Glomerular endothelial cell (primary cell): ENCODE results near the genes MED10, UBE2QL1 and CFAP90.

- RAMPAGE, long total RNA: start-site peak on the minus strand at chr5:6378487-6378557, 407 and 137 reads in 2 replicates
Observed at GRCh38 chr5:6377848-6378878, at the start of gene MED10. Gene MED10 (minus strand): TSS chr5:6378547.

DNA sequence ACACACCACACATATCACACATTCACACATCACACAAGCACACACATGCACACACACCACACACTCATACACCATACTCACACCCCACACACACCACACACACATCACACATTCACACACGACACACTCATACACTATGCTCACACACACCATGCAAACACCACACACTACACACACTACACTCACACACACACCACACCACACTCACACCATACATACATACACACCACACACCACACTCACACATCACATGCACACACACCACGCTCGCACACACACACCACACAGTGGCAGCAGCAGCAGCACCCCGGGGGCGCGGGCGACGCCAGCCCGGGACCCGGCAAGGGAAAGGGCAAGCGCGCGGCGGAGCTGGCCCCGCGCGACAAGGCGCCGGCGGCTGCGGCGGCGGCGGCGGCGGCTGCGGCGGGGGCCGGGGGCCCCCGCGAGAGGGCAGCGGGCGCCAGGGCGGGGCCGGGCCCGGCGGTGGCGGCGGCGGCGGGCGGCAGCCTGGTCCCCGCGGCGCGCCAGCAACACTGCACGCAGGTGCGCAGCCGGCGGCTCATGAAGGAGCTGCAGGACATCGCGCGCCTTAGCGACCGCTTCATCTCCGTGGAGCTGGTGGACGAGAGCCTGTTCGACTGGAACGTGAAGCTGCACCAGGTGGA, at the start of gene UBE2QL1:
UBE2QL1 (plus strand) TSS at position 527 of the 665 bp plus-strand sequence.
- RAMPAGE, long total RNA: no peak

DNA sequence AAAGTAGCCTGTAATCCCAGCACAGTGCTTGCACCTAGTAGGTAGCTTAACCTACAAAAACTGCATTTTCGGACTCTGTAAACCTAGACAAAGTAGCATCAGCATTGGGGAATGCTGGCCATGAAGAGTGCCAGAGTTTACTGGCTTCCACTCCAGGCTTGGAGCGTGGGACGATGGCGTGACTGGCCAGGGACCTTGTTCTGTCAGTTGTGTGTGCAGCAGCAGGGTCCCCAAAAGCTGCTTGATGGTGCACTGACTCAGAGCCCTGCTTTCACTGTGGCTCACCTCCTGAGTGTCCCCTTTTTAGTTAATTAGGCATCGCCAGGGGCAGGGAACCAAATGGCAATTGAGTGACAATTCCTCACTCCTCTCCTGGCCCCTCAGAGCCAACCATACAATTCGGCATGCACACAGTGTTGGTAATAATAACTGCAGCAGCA, 4.0 kb downstream of the UBE2QL1 start:
- RAMPAGE, long total RNA: no peak

GRCh38 chr5:6485563-6485975, 36.9 kb downstream of the UBE2QL1 start:
- RAMPAGE, long total RNA: no peak

DNA sequence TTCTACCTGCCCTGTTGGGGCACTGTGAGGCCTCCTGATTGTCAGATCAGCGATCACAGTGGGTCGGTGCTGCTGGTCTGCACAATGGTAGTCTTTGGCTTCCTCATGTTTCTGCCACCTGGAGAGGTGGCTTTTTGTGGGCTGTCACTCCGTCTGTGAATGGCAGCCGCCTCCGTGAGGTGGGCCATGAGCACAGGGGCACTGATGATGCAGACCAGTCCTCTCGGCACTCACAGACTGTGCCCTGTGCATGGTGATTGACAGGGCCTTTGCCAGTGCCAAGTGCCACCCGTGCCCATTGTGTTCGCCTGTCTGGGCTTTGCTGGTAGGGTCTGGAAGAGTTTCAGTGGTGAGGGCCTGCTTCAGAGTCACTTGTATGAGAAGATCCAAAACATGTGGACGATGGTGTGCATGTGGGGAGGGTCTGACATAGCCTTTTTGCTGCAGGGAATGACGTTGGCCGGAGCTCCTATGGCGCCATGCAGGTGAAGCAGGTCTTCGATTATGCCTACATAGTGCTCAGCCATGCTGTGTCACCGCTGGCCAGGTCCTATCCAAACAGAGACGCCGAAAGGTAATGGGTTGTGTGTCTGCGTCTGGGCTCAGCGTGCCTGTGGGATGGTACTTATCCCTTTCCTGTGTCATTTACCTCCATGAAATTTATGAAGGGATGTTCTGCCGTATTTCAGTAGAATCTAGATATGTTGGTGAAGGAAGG, 34.9 kb downstream of the TENT4A start:
- RAMPAGE, long total RNA: no peak

GRCh38 chr5:6754527-6755354, 41.5 kb downstream of the TENT4A start:
- RAMPAGE, long total RNA: no peak

- RAMPAGE, long total RNA: no peak
Observed at GRCh38 chr5:6765511-6766134, 52.4 kb downstream of the TENT4A start.

- RAMPAGE, long total RNA: no peak
Observed at GRCh38 chr5:7170885-7171252, 225.1 kb upstream of the ADCY2 start.

DNA sequence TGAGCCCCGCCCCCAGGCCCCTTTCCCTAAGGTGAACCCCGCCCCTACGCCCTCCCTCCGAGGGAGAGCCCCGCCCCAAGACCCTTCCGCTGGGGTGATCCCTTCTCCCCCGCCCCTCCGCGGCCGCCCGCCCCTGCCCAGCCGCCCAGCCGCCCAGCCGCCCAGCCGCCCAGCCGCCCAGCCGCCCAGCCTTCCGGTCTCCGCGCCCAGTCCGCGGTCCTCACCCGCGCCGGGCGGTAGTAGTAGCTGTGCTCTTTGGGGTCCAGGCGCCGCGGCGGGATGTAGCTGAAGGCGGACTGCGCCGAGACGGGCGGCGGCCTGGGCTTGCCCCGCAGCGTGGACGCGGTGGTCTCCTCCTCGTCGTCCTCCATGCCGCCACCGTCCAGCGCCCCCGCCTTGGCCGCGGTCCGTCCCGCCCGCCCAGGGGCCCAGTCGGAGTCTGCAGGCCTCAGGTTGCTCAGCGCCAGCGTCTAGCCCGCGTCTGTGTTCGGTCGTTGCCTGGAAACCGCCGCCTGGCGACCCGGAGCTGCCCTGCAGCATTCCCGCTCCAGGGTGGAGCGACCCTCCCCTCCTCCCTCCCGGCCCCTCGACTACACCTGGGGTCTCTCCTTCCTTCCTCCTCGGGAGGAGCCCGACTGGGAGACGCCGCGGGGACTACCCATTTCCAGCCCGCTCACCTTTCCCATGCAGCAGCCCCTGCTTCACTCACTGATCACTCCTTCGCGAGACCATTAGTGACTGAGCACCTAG, at the start of gene CFAP90:
CFAP90 (minus strand) TSS at position 483 of the 750 bp plus-strand sequence.
- RAMPAGE, long total RNA: no peak

GRCh38 chr5:8457293-8457861, 588.4 kb downstream of the MTRR start:
- RAMPAGE, long total RNA: no peak

GRCh38 chr5:8843543-8844238, 702.2 kb downstream of the SEMA5A start:
- RAMPAGE, long total RNA: no peak

- RAMPAGE, long total RNA: no peak
Observed at GRCh38 chr5:9337977-9338381, 207.9 kb downstream of the SEMA5A start.

DNA sequence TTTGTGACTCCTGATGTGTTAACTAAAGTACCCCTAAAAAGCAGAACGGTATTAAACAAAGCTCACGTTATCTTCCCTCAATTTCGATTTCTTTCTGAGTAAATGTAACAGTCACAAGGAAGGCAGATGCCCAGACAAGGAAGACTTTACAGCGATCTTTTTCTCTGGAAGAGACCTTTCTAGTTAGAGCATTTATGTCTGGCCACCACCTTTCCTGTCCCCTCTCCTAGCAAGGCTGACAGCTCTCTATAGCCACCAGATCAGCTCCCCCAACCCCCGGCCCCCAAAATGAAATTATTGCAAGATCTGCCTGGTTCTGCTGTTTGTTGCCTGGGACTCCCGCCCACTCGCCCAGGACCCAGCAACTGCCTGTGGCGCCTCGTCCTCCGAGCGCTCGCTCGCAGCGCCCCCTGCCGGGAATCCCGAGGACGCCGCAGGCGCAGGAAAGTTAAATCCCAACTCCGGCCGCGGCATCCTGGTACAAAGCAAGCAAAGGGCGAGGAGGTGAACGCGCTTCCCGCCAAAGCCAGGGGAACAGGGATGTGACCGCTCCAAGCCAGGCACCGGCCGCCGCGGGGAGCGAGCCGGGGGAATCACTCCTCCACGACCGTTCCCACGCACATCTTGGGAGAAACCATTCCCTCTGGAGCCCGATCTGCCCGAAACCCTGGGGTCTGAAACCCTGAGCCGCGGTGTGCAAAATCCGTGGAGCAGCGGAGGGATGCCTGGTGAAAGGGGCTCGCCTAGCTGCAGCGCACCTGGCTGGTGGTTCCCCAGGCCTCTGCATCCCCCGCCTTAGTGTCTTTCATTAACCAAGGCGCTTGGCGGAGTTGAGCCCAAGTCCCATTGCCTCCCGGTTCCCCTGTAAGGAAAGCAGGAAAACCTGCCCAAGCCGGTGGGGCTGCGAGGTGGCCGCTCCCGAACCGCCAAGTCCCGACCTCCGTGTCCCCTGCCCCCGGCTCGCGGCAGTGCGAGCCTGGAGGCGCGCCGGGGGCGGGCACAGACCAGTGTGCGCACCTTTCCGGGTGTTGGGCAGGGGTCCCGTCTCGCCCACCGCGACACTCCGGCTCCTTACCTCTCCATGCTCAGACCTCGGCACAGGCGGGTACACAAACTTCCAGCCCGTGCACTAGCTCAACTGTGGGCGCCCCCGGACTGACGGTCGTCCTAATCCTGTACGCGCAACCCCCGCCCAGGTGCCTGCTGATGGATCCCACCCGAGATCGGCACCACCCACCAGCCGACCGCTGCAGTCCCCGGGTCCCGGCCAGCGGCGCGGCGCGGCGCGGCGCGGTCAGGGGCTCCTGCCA, 1.2 kb downstream of the SEMA5A start:
- RAMPAGE, long total RNA: no peak

DNA sequence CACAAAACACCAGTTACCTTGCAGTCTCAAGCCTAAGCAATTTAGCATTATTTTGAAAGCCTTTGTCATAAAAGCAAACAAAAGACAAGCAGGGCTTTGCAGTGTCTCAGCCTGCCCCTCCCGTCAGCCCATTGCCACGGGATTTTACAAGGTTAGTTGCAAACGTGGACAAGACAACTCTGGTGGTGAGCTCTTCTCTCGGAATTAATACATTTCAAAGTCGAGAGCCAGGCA, 190.3 kb downstream of the ATPSCKMT start:
- RAMPAGE, long total RNA: no peak

GRCh38 chr5:10118191-10118526, 131.5 kb downstream of the ATPSCKMT start:
- RAMPAGE, long total RNA: no peak

- RAMPAGE, long total RNA: no peak
Observed at GRCh38 chr5:10262971-10263398, 12.9 kb downstream of the CCT5 start.

GRCh38 chr5:10289299-10289752, 18.4 kb downstream of the CMBL start:
- RAMPAGE, long total RNA: no peak

DNA sequence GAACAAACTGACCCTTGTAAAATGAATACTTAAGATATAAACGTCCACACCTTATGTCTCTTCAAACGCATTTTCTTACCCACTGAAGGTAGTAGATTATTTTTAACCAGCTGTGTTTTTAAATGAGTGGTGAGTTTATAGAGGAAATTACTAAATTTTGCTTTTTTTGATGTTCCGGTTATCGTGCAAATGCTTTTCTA, 989 bp downstream of the MARCHF6 start:
- RAMPAGE, long total RNA: no peak

DNA sequence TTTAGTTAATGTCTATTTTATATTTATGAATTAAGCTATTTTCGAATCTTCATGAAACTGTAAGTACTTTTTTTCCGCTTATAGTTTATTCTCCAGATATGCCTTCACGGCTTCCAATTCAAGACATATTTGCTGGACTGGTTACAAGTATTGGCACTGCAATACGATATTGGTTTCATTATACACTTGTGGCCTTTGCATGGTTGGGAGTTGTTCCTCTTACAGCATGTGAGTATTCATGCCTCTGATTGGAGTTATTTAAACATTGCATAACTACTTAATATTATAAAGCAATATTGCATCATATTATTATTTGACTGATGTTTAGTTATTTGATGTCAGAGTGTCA, 28.2 kb downstream of the MARCHF6 start:
- RAMPAGE, long total RNA: no peak

DNA sequence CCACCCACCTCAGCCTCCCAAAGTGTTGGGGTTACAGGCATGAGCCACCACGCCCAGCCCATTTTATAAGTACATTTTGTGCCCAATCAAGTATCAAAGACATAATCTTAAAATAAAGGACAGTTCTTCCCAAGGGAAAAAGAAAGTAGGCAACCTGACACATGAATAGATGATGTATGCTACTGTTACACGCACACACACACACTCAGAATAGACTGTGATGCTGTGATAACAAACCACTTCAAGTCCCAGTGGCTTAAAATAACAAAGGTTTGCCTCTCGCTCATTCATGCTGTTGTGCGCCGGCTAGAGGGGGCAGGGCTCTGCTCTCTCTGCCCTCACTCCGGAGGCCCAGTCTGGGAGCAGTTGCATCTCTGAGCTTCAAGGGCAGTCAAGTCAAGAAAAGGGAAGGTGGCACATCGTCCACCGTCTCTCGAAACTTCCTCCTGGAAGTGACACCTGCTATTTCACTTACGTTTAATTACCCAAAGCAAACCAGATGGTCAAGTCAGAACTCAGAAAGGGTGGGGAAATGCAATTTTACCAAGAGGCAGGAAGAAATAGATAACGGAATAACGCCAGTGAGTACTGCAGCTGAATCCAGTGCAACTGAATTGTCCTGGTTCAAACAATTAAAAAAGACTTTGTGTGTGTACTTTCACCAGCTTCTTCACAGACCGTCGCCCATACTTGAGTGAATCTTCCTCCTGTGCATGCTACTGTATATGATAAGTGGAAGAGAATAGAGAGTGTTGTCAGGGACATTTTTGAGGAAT, 43.3 kb downstream of the ANKRD33B start:
- RAMPAGE, long total RNA: no peak